BJ (cell line): ENCODE results near the genes PHB1 and FAM117A.

DNA sequence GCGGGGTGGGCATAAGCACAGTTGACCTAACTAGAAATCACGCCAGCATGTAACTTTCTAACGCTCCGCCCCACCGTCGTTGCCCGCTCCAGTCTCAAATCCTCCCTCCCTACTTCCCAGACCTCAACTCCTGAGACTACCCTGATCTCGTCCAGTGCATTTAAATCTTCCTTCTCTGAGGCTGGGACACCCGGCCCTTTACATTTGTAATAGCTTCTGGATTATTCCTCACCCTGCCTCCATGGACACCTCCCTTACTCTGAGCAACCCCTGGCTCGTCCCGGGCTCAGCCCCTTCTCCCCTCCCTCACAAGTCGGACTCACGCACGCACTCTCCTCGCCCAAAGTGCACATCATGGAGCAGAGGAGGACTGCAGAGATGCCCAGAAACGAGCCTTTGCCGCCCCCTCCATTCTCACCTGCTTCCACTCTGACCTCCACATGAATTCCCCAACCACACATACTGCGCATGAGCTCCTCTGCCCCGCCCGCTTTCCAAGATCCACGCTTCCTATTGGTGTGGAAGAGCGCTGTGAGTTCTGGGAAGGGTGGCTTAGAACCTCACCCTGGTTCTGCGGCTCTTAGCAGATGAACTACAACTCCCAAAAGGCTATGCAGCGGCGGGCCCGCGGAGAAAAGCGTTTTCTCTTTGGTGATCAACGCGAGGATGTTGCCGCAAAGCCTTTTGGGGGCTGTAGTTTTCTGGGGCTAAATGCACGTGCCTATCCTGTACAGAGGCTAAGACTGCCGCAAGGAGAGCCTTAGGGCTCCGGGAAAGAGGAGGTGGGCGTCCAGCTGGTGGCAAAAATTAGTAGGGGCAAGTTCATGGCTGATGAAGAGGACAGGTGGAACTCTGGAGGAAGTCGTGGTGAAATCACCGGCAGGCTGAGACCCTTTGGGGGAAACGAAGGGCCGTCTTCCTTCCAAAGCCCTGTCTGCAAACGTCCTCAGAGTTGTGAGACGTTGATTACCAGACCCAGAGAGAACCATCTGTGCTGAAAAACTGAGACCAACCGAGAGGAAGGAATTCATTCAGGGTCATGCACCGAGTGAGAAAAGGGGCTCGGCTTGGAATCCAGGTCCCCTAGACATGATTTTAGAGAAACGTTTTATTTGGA lies at the start of gene PHB1:
Gene PHB1, minus strand, starts transcription at position 466 of the 1,117 bp plus-strand sequence.
- CAGE, long polyA plus RNA = start-site peak on the minus strand centred at position 455 of the sequence, 51 bp wide, 4,016 and 2,257 reads in 2 replicates
- RRBS = 1% methylated on average over 7 of the region's 45 CpGs

DNA sequence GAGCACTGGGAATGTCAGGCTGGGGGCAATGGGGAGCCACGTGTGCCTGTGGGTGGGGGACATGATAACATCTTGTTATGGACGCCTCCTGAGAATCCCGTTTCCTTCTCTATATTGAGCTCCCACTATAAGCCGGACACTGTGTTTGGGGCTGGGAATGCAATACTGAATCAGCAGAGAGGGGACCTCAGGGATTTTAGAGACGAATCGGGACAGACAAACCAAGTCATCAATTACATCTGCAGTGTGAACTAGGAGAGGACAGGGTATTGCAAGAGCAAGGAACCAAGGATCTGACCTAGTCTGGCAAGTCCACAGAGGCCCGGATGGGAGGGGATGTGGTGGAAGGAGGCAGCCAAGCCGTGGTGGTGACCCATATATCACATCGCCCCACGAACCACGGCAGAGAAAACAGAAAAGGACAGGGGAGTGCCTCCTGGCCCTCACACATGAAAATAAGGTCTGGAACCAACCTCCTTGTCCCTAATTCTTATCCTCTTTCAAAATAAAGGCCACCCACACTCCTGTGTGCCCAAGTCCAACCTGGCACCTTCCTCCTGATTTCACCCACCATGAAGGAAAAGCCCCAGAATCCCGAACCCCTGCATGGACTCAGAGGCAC lies 28.1 kb upstream of the NXPH3 start:
- CAGE, long polyA plus RNA = no peak
- RRBS = no CpG with 5 or more reads among the region's 12 CpGs

- CAGE, long polyA plus RNA = no peak
- RRBS = no CpG with 5 or more reads among the region's 3 CpGs
Observed at GRCh38 chr17:49602896-49603575, 27.4 kb downstream of the NXPH3 start.

DNA sequence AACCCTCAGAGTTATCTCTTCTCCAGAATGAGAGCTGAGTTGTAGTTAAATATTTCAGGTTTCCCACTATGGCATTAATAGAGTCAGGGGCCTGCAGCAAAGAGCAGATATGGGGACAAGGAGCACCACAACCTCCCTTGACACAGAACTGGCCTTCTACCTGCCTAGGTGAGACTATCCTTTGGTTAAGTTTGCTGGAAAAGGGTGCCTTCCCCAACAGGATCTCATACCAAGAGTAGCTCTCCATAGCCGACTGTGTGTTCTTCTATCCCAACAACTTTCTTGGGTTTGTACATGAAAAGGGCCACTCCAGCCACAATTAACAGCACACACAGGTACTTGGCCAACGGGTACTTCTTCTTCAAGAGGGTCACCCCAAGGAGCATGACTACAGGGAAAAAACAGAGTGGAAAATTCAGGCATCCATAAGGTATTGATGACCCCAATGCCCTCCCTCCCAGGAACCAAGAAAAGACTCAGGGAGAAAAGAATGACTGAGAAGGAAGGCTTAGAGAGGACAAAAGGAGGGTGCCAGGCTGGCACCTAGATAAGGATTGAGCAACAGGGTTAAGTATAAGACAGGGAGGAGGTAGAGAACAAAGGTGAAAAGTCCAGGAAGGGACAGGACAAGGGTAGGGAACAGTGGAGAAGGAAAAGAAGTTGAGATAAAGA lies 2.7 kb downstream of the SLC35B1 start:
- CAGE, long polyA plus RNA = no peak
- RRBS = no CpG with 5 or more reads among the region's 2 CpGs

GRCh38 chr17:49763149-49763641 lies 736 bp downstream of the FAM117A start:
- CAGE, long polyA plus RNA = no peak
- RRBS = no CpG with 5 or more reads among the region's 26 CpGs

- CAGE, long polyA plus RNA = no peak
- RRBS = 1% methylated on average over 18 of the region's 51 CpGs
Observed at GRCh38 chr17:49763642-49764329, at the start of gene FAM117A. Gene FAM117A (minus strand): TSS chr17:49764131.

DNA sequence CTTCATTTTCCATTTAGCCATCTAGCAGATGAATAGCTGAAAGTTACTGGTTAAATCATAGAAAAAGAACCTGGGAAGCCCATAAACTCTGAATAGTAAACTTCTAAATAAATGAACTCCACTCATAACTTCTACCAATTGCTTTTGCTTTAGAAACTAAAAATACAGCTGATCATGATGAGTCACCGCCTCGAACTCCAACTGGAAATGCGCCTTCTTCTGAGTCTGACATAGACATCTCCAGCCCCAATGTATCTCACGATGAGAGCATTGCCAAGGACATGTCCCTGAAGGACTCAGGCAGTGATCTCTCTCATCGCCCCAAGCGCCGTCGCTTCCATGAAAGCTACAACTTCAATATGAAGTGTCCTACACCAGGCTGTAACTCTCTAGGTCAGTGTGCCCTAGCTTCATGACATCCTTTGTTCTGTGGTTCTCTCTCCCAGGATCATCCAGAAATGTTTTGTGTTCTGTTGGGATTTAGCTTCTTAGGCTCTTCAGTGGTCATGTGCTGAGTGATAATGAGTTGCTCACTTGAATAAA lies 9.8 kb downstream of the KAT7 start:
- CAGE, long polyA plus RNA = no peak
- RRBS = no CpG with 5 or more reads among the region's 8 CpGs

DNA sequence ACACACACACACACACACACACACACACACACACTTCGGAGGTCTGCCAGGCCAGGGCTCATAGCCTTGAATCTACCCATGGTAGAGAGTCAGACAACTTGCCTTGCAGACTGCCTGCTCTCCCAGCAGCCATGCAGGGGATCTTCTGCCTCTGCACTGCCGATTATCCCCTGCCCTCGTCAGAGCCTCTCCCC lies 279 bp downstream of the TAC4 start:
- CAGE, long polyA plus RNA = no peak
- RRBS = no CpG with 5 or more reads among the region's 3 CpGs

GRCh38 chr17:49887833-49888272 lies 40.0 kb upstream of the TAC4 start:
- CAGE, long polyA plus RNA = no peak
- RRBS = no CpG with 5 or more reads among the region's 6 CpGs

GRCh38 chr17:49928166-49928528 lies 40.8 kb upstream of the DLX4 start:
- CAGE, long polyA plus RNA = no peak
- RRBS = no CpG with 5 or more reads among the region's 6 CpGs

DNA sequence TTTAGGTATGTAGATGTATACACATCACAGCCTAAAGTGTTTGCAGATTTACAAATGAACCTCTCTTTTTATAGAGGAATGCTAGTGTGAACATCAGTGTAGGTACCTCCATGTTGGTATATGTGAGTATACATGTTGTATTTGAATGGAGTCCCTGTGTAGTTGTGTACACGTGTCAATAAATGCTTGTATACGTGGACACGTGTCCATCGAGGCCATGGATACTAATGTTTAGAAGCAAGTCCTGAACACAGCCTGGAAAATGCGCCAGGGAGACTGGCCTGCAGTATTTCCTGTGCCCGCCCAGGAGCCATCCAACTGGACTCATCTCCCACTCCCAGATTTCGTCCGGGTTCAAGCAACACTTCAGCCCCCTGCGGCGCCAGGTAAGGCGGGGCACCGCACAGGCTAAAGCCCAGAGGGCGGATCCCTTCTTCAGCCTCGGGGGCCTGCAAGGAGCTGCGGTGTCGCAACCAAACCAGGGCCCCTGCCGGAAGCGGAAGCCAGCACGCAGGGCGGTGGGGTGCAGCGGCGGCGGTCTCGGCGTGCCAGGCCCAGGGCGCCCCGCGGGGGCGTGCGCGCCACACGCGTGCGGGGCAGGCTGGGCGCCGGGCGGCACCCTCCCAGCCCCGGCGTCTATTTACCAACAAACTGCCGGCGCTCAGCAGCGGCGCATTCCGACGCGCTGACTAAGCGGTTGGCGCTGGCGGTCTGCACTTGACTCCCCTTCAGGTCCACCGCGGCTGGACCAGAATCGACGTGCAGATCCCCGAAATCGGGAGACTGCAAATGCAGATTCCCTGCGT lies 707 bp upstream of the DLX4 start:
- CAGE, long polyA plus RNA = no peak
- RRBS = 2% methylated on average over 11 of the region's 56 CpGs

- CAGE, long polyA plus RNA = no peak
- RRBS = 3% methylated on average over 48 of the region's 94 CpGs
Observed at GRCh38 chr17:49993170-49994061, 1.6 kb downstream of the DLX3 start.

DNA sequence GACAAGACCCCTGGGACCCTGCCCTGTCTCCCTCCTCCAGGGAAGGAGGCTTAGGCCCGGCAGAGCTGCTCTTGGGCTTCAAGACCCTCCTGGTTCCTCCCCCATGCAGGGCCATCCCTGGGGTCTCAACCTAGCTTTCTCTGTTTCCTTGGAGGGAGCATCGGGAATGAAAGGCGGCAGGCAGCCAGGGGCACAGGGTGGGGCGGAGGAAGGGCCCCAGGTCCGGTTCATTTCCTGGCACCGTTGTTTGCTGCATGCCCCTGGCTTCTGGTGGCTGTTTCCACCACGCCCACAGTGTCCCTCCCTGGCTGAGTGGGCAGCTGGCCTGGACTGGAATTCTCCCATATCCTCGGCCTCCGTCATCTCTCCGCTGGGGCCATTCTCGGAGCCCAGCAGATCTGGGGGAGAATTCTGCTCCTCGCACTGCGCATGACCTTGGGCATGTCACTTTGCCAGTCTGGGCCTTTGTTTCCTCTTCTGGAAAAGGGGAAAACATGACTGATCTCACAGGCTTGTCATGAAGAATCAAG lies 12.2 kb upstream of the ITGA3 start:
- CAGE, long polyA plus RNA = no peak
- RRBS = no CpG with 5 or more reads among the region's 13 CpGs

DNA sequence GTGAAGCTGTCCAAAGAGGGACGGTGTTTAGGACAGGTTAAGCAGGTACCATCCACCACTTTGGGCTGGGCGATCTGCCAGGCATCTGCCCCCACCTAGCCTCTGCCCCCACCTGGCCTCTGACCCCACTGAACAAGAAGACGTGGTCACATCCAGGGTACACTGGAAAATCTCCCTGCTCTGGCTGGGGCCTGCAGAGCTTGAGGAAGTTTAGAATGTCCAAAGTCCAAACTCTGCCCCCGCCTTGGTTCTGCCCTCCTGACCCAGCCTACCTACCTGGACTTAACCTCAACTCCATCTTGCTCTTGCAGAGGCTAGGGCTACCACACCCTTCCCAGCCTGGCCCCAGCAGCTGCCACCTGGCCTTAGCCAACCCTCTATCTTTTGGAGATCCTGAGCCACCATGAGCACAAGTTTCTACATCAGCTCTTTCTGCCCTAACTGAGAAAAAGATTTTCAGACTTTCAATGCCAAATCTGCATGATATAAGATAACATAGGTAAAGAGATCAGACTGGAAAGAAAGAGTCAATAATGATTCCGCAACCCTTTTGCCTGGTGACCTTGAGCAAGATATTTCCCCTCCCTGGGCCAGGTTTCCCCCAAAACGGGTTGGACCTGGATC lies 1.8 kb downstream of the ITGA3 start:
- CAGE, long polyA plus RNA = no peak
- RRBS = no CpG with 5 or more reads among the region's 6 CpGs

DNA sequence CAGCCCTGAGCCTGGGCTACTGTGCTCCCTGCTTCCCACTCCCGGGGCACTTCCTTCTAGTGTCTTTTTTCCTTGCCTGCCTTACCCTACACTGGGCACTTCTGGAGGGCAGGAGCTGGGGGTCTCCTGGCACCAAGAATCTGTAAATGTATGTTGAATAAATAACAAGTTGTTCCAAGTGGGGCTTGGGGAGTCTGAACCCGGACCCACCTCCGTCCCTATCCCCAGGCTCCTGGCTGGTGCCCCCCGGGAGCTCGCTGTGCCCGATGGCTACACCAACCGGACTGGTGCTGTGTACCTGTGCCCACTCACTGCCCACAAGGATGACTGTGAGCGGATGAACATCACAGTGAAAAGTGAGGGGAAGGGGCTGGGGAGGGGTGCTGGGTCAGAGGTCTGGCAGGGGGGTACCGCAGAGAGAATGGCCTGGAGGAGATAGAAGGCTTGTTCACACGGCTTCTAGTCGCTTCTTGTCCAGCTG lies 8.0 kb downstream of the ITGA3 start:
- CAGE, long polyA plus RNA = no peak
- RRBS = 93% methylated on average over 3 of the region's 11 CpGs

- CAGE, long polyA plus RNA = no peak
- RRBS = no CpG with 5 or more reads among the region's 20 CpGs
Observed at GRCh38 chr17:50075190-50075935, 19.5 kb downstream of the ITGA3 start.

- CAGE, long polyA plus RNA = no peak
- RRBS = no CpG with 5 or more reads among the region's 18 CpGs
Observed at GRCh38 chr17:50088176-50088619, 7.0 kb upstream of the PDK2 start.

- CAGE, long polyA plus RNA = no peak
- RRBS = no CpG with 5 or more reads among the region's 10 CpGs
Observed at GRCh38 chr17:50111438-50111960, 16.3 kb downstream of the PDK2 start.

DNA sequence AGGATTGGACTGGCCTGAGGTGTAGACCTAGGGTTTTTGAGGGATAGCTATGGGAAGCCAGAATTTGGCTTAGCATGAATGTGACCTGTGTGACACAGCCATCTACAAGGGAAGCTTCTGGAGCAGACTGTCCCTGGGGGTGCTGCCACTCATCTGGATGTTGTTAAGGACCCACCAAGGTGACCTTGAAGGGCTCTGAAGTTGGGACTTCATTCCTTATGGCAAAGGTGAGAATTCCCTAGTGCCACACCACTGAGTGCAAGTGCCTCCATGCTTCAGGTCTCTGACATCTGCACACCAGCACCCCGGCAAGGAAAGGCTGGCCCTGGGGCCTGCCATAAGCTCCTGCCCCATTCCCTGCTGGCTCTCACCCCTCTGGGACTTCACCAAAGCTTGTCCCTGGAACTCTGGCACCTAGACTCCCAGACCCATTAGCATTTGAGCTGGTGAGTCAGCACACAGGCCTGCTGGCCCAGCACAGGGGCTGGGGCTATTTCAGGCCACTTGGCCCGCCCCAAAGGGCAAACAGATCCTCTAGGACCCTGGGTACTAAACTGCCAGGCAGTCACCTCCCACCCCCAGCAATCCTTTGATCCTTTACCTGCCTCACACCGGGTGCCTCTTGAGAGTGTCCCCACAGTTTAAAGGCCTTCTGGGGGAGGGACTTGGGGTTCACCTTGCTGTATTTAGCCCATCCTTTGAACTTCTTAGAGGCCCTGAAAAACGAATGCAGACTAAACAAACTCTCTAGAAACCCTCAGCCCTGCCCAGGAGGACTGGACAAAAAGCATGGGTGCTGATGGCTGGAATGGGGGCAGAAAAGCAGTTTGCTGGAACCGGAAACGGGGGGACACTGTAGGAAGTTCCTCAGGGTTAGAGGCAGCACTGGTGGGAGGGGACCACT lies 3.1 kb upstream of the SAMD14 start:
- CAGE, long polyA plus RNA = no peak
- RRBS = no CpG with 5 or more reads among the region's 6 CpGs

GRCh38 chr17:50147781-50148247 lies 2.7 kb downstream of the PPP1R9B start:
- CAGE, long polyA plus RNA = no peak
- RRBS = no CpG with 5 or more reads among the region's 6 CpGs